PC-3 (cell line): ENCODE results near the gene OR9K2.

DNA sequence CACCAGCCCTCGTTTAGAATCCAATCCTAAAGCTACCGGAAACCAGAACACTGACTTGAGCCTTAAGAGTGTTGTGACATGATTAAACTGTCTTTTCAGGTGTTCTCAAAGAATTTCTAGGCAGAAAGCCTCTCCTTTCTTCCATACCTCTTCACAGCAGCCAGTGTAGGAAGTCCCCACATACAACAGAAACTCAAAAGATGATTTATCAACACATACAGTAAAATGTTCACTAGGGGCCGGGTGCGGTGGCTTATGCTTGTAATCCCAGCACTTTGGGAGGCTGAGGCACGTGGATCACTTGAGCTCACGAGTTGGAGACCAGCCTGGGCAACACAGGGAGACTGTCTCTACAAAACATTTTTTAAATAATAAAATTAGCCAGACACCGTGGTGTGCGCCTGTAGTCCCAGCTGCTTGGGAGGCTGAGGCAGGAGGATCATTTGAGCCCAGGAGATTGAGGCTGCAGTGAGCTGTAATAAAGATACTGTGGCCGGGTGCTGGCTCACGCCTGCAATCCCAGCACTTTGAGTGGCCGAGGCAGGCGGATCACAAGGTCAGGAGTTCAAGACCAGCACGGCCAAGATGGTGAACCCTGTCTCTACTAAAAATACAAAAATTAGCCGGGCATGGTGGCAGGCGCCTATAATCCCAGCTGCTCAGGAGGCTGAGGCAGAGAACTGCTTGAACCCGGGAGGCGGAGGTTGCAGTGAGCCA lies 44.8 kb upstream of the SMUG1 start:
- RAMPAGE, long total RNA = no peak

DNA sequence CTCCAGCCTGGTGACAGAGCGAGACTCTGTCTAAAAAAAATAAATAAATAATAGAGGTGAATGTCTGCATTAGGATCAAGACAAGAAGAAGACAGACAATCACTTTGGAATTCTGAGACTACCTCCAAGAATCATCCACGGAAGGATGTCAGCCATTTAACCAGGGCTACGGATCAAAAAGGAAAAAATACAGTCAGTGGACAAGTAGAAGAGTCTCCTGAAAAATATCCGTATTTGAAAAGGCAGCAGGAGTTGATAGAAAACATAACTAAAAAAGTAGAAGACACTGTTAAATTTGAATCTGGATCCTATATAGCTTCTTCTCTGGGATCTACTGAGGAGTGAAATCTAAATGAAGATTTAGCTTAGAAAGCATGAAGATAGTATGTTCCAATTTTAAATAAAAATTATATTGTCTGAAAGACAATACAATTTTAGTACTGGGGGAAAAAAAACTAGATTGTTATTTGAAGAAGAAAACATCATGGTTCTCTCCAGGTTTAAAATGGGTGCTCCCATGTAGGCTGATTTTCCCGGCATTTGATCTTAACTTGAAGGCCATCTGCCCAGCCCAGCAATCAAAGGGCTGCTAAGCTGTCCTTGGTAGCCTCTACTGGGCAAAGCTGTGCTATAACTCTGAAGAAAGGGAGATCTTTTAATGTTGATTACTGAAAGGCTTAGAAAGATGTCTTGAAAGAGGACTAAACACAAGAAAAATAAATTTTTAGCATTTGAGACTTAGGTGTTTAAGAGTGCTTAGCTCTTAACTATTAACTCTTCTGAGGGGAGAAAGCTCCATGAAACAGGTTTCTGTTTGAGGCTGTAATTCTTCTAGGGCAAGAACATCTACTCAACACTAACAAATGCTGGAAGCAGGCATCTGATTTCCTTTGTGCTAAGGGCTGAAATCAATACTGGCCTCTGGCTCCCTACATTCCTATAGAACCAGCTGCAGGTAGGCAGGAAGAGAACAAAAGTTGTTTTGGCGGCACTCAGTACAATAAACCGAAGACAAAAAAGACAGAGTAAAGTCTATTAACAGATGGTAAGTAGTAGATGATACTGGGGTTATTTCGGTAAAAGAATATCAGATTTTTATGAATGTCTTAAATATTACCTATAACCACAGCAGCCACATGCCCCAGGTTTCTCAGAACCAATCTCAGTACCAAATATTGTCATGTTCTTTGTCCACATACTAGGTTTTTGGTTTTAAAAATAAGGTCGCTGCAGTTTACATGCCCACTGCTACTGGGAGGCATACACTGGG lies 41.3 kb downstream of the CBX5 start:
- RAMPAGE, long total RNA = no peak

- RAMPAGE, long total RNA = no peak
Measured at GRCh38 chr12:54284607-54285022, 4.1 kb downstream of the HNRNPA1 start.

GRCh38 chr12:54294229-54295091 lies 6.4 kb downstream of the NFE2 start:
- RAMPAGE, long total RNA = no peak

DNA sequence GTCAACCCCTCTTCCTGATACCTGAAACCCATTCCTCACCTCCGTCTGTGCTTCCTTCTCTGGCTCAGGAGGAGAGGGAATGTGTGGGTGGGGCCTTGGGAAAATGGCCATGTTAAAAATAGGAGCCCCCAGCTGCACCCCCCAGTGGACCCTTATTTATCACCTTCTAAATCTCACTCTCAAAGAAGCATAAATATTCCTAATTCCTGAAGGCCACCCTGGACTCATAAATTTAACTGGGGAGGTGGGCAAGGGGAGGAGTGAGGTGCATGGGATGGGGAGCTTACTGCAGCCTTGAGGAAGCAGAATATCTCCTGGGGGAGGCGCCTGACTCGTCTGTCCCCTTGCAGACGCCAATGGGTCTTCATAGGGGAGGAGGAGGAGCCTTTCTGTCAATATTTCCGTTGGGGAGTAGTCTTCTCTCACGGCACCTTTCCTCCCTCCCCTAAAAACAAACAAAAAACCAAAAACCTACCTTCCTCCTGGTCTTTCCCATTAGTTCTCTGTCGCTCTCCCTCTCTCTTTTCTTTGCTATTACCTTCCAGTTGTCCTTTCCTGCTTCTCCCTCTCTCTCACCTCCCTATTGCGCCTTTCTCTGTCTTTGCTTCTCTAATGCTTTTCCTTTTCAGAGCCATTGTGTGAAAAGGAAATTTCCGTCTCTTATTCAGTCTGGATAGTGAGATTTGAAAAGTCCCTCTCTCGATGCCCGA lies 6.2 kb downstream of the GPR84 start:
- RAMPAGE, long total RNA = no peak

- RAMPAGE, long total RNA = no peak
Measured at GRCh38 chr12:54360540-54361197, 3.6 kb downstream of the GPR84 start.

DNA sequence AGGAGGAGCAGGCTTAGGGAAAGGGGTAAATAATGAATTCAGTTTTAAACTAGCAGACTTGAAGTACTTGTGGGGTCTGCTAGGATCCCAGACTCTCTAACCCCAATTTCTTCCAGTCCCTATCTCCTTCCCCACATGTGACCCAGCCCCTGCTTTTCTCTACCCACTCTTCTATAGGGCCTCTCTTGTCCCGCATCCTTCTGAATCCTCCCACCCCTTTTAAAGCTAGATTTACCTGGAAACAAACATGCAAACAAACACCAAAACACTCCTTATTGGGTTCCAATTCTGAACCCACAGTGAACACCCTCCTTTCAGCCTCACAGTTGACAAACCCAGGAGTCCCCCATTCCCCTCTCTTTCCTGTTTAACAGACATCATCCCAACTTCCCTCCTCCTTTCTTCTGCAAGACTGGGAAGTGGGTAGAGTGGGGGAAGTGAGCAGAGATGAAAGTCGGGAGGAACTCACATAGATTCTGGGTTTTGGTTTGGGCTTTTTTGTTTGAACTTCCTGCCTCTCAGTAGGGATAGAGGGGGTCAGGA lies 3.6 kb upstream of the GPR84 start:
- RAMPAGE, long total RNA = no peak

GRCh38 chr12:54394186-54394545 lies 9.6 kb upstream of the ZNF385A start:
- RAMPAGE, long total RNA = no peak

GRCh38 chr12:54401350-54401958 lies 16.9 kb upstream of the ZNF385A start:
- RAMPAGE, long total RNA = no peak

DNA sequence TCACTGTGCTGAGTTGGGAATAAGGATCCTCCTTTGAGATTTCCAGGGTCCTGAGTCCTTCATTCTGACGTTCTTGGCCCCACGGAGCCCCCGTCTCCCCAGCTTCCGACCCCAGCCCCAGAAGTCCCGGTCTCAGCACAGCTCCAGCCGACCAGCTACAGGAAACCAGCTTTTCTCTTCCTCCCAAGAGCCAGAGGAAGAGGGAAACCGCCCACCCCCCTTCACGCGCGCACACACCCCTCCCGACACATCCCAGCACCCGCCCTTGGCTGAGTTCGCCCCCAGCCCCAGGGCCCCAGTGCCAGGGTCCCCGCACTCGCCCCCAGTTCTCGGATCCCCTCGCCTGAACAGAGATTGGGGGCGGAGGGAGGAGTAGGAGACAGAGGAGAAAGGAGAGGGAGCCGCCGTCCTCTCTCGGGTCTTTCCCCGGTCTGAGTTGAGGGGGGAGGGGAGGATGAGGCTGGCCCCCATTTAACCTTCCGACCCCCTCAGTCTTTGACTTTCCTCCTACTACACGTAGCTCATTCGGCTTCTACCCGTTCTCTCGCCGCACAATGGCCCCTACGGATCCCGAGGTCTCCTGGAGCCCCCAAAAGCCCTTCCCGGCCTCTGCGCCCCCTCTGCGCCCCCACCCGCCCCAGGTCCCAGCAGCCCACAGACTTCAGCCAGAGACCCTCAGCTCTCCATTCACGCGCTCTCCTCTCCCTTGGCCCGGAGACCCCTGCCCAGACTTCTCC lies 908 bp downstream of the ITGA5 start:
- RAMPAGE, long total RNA = no peak

- RAMPAGE, long total RNA = no peak
Measured at GRCh38 chr12:54427227-54427639, 8.2 kb upstream of the ITGA5 start.

DNA sequence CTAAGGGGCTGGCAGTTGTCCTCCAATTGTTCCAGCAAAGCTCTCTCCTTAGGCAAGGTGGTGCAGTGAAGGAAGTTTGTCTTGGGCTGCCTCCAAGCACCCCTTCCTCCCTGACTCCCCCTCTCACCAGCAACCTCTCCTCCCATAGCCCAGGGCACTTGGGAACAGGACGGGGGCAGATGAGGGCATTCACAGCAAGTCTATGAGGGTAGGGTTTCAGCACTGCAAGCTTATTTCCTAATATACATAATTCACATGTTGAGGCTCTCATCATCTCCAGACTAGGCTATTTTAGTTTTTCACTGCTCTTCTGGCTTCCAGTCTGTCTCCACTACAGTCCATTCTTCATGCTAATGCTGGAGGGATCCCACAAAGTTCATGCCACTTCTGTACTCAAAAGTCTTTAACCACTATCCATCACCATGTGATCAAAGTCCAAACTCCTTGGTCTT lies 22.8 kb downstream of the LACRT start:
- RAMPAGE, long total RNA = no peak

DNA sequence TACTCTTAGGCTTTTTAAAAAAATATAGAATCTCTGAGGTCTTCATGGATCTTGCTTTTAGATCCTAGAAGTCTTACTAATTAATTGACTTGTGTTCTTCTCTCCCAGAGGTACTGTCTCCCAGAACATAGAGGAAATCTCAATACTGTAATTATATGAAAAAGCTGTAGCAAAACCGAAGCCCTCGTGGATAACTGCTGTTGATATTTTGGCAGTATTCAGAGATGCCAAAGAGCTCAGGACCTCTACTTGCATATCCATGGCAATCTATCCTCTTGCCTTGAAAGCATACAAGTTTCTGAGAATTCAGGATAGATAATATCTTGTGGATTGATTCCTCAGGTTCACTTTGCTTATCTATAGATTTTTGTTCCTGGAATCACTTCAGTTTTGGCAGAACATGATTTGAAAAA lies at the start of gene OR9K2:
TSS of gene OR9K2 (plus strand) at position 232 of the 413 bp plus-strand sequence.
- RAMPAGE, long total RNA = no peak

DNA sequence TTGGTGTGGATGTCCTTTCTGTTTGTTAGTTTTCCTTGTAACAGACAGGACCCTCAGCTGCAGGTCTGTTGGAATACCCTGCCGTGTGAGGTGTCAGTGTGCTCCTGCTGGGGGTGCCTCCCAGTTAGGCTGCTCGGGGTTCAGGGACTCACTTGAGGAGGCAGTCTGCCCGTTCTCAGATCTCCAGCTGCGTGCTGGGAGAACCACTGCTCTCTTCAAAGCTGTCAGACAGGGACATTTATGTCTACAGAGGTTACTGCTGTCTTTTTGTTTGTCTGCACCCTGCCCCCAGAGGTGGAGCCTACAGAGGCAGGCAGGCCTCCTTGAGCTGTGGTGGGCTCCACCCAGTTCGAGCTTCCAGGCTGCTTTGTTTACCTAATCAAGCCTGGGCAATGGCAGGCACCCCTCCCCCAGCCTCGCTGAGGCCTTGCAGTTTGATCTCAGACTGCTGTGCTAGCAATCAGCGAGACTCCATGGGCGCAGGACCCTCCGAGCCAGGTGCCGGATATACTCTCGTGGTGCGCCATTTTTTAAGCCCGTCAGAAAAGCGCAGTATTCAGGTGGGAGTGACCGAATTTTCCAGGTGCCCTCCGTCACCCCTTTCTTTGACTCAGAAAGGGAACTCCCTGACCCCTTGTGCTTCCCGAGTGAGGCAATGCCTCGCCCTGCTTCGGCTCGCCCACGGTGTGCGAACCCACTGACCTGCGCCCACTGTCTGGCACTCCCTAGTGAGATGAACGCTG lies 40.7 kb downstream of the OR9K2 start:
- RAMPAGE, long total RNA = no peak

- RAMPAGE, long total RNA = no peak
Measured at GRCh38 chr12:55392377-55392985, 7.8 kb upstream of the OR6C65 start.

- RAMPAGE, long total RNA = no peak
Measured at GRCh38 chr12:55684760-55685430, 3.4 kb downstream of the METTL7B start.

- RAMPAGE, long total RNA = no peak
Measured at GRCh38 chr12:55696664-55697383, 10.9 kb downstream of the ITGA7 start.

- RAMPAGE, long total RNA = no peak
Measured at GRCh38 chr12:55703757-55704772, 3.6 kb downstream of the ITGA7 start.

DNA sequence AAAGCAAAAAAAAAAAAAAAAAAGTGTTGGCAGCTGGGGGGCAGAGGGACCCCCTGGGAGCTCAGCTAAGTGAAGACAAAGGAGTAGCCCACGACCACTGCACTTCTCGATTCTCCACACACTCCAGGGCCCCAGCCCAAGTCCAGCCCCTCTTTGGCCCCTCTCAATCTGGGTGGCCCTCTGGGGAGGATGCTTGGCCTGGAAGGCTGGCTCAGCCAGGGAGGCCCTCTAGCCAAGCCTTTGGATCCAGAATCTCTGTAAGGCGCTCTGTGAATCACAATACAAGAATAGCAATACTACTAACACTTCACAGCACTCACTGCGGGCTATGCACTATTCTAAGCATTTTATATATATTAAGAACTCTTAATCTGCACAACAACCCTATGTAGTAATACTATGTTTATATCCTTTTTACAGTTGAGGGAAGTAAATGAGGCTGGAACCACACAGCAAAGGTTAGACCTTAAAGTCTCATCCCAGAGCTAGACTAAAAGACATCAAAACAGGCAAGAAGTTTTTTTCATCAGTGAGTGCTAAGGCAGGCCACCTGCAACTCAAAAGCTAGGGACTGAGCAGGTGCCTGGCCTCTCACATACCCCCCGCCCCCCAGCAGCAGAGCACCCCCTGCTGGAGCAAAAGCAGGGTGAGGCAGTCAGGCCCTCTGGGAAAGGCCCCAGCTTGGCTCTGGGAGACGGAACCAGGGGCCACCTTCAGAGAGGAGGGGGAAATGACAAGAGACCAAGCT lies 2.2 kb downstream of the ITGA7 start:
- RAMPAGE, long total RNA = no peak

DNA sequence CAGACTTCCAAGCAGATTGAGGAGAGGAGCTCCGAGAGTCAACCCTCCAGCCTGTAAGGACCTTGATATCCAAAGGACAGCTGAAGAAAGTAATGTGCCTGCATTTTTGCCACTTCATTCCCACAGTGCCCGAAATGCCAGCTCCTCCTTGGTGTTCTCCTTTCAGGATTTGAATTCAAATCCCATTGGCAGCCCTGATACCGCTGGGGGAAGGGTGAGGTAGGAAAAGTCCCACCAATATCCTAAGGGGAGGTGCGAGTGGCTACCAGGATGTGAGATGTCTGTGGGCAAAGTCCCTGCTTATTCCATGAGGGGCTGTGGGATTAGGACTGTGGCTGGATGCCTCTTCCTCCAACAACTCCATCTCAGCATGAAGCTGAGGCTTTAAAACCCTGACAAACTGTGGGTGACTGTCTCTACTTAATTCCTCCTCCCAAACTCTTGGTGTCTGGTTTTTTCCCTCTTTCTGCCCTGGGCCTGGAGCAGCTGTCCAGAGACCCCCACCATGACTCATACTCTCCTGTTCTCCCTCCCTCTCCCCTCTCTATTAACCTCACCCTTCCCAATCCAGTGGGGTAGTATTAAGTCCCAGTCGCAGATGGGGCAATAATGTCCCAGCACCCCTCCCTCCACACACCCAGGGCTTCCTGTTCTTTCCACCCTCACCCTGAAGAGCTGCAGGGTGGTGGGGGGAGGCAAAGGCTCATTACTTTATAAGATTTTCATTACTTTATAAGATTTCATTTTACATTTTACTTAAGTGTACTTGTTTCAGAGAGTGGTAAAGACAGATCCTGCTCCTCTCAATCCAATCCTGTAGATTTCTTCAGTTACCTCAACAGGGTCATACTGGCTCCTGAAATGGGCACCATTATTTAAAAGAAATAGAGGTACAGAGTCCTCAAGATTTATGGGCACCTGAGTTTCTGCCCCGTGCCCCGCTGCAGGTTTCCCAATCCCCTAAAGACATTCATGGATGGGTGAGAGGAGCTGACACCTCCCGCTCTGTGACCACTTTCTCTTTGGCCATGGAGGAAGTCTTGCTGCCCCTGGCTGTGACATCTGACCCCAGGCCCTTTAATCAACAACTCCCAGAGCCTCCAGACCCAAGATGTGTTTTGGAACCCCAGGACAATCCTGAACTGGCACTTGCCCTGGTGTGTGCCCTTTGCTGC lies 2.1 kb upstream of the DNAJC14 start:
- RAMPAGE, long total RNA = no peak